Placental pericyte (primary cell): Measurements from ENCODE around the gene TINAGL1.

GRCh38 chr1:29711743-29712302 lies 475.5 kb downstream of the PTPRU start:
- CAGE, long polyA plus RNA: no peak

DNA sequence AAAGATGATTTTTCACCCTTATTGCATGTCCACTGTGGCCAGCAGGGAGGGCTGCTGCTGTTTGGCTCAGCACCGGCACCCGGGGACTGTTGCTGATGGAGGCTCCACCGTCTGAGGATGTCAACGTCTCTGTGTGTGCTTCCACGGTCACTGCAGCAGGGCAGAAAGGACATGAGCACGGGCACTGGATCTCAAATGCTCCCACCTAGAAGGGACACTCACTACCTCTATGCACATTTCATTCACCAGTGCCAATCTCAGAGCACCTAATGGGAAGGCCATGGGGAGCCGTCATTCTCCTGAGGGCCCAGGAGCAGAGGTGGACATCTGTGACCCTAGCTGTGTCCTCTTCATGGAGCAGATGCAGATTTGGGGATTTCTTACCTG lies 599.6 kb downstream of the PTPRU start:
- CAGE, long polyA plus RNA: no peak

DNA sequence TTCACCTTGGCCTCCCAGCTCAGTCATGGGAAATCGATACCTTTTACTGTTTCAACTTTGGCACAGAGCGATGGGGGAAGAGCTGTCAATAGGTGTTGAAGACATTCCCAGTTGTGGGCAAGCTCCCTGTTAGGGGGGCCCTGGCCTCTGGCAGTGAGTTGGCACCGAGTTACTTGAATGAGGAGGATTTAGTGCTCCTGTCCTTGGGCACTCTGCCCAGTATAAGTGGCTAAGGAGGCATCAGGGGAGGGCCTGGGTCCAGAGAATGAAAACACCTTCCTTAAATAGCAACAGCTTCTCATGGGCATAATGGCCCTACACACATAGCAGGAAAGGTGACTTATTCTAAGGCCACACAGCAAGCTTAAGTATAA lies 664.4 kb downstream of the PTPRU start:
- CAGE, long polyA plus RNA: no peak

DNA sequence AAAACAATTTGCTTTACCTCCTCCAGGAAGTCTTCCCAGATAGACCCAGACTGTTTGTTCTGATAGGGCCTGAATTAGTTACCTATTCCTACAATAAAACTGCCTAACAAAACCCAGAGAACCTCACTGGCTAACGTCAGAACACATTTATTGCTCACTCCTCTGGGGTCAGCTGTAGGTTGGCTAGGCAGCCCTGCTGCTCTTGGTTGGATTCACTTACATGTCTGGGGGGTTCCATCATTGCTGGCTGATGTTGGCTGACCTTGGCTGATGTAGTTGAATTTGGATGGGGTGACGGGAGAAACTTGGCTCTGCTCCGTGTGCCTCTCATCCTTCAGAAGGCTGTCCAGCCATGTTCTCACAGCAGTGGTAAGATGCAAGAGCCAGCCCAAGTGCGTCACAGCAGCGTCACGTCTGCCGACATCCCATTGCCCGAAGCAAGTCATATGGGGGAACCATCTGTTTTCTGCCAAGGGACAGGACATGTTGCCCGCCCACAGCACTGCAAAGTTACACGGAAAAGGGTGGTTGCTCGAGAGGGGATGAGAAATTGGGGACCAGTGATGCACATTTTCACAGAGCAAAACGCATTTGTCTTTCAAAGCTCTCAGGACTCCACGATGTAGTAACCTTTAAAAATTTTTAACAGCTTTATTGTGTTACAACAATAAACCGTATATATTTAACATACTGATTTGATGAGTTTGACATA lies 613.5 kb downstream of the MATN1 start:
- CAGE, long polyA plus RNA: no peak

DNA sequence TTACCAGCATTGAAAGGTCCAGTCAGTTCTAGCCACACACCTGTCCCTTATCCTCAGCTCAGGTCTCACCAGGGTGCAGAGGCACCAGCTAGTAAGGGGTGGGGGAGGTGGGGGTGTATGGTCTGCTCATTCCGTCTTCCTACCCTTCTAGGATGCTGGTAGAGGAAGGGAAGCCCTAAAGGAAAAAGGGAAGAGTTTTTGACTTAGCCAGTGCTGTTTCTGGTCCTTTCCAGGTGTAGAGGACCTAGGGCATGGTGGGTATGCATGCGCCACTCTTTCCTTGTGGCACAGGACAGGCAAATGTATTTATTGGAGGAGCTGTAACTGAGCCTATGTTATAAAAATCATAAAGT lies 427.6 kb downstream of the MATN1 start:
- CAGE, long polyA plus RNA: no peak

DNA sequence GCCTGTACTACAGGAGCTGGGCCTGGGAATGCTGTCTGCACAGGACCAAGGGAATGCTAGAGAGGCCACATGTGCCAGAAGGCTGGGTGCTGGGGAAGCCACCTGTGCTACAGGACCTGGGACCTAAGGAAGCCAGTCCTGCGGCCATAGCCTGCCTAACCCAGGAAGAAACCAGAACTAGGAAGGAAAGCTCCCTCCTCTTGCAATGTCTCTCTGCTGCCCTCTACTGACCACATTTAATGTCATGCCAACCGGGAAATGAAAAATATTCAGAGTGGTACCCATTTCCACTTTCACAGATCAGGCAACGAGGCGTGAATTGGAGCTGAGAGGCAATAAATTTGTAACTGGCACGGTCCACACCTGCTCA lies 343.1 kb downstream of the MATN1 start:
- CAGE, long polyA plus RNA: no peak

DNA sequence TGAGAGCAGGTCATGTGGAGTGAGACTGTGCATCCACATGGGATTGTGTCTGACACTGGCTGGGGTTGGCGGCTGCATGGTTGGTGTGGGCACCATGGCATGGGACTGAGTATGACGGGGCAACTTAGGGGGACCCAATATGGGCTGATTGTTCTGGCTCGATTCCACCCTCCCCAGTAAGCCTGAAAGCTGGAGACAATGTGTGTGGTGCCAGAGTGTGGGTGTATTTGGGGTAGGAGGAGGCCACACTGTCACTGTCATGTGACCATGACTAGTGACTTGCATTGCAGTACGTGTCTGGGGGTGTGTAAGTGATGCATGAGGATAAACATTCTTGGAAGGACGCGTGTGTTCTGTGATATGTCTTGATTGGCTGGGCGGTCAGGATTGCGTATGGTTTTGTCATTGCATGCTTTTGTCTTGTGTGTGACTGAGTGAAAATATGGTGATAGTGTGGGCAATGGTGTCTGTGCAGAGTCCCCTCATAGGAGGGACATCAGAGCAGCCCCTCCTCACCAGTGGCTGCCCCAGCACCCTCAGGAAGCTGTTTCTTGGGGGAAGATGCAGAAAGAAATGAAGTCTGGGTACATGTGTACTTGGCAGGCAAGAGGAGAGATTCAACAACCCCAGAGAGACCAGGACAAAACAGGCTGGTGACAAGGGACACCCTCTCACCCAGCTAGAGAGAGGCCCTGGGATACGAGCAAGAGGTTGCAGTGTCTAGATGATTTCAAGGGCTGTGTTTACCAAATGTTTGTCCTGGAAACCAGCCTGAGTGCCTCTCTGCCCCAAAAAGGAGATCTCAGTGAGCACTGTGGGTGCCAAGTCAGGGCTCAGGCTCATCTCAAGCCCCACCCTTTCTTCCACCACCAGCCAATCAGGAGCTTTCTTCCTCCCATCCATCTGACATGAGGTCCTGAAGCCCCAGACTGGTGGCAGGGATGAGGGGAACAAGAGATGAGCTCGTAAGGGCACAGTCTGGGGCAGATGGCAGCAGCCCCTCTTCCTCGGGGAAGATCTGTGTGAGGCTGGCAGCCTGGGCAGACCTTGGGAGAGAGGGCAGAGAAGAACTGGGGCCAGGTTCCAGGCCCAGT lies 36.2 kb downstream of the SDC3 start:
- CAGE, long polyA plus RNA: no peak

DNA sequence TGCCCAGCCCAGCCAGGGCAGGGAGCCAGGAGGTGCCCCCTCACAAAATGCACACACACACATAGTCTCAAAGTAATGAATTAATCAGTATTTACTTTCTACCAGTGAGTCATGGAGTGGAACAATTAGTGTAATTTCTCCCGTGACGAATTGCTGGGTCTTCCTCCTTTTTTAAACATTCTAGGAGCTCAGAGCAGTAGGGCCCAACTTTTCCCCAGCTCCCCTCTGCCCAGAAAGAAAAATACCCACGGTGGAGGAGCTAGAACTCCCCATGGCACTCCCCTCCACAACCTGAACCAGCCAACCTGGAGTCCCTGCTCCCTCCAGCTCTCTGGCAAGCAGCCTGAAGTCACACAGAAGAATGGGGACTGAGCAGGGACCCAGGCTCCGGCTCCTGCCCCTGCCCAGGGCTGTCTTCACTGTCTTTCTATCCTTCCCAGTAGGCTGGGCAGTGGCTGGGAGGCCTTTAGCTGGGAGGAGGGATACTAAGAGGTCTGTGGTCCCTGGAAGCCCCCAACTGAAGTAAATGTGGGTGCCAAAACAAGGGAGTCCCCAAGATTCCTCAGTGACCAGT lies 29.2 kb downstream of the SDC3 start:
- CAGE, long polyA plus RNA: no peak

- CAGE, long polyA plus RNA: no peak
Measured at GRCh38 chr1:30887472-30888263, 20.9 kb downstream of the SDC3 start.

DNA sequence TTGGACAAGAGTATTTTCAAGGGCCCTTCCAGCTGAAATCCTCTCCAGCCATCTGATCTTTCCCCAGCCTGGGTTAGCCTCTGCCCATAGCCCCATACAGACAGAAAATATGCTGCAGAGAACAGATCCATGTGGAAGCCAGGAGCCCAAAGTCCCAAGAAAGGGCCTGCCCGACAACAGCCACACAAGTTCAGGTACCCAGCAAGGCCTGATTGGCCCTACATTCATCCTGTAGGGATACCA lies 11.2 kb downstream of the SDC3 start:
- CAGE, long polyA plus RNA: no peak

- CAGE, long polyA plus RNA: no peak
Measured at GRCh38 chr1:30994901-30995450, 70.5 kb downstream of the PUM1 start.

GRCh38 chr1:31055482-31056066 lies 9.9 kb downstream of the PUM1 start:
- CAGE, long polyA plus RNA: no peak

DNA sequence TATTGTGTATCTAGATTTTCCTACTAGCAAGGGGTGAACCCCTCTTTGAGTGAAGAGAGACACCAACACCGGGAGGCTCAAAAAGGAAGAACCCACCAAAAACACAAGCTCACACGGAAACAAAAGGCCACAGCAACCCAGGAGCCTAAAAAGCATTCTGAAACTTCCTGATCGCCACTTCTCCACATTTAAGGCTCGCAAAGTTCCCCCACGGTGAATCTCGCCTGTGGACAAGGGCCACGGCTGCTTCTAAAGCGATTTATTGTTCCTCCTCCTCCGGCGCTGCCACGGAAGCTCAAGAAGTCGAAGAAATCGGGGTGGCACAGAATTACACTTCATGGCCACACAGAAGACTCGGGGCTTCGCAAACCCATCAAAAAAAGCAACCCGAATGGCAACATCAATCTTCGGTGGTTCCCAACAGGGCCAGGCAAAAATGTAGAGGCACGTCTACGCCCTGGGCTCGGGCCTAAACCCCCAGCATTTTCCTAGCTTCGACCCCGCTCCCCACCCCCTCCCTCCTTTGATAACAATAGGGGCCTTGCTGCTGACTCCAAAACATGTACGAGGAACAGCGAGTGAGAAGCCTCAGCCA lies 526 bp downstream of the PUM1 start:
- CAGE, long polyA plus RNA: no peak

DNA sequence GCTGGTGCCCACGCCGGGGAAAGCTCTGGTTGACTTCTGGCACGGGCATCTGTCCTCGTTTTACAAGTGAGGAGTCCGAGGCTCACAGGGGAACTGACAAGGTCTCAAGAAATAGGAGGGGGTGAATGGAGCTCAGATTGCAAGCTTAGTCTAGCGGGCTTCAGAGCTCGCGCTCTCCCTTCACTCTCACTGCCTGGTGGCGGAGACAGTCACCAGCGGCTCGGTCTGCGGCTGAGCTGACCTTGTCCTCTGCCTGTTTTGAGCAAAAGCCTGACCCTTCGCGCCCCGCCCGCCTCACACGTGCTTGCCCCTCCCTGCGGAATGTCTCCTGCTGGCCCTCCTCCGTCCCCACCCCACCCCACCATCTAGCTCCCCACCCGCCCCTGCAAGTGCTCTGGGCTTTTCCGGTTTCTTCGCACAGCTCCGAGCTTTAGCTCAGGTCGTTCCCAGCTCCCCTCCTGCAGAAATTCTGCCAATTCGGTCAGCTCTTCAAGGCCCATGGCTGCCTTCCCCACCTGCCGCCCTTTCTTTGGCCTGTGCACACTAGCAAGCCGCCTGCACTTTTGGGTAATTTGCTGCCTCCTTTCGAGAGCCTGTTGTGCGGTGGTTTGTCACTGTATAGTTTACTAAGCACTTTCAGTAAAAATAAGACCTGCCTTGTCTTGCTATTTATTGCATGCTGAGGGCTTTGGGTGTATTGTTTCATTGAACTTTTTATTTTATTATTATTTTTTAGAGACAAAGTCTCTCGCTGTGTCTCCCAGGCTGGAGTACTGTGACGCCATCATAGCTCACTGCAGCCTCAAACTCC lies 803 bp upstream of the FABP3 start:
- CAGE, long polyA plus RNA: no peak

- CAGE, long polyA plus RNA: no peak
Measured at GRCh38 chr1:31425449-31426109, 12.6 kb downstream of the SERINC2 start.

- CAGE, long polyA plus RNA: no peak
Measured at GRCh38 chr1:31471275-31471925, 58.4 kb downstream of the SERINC2 start.

DNA sequence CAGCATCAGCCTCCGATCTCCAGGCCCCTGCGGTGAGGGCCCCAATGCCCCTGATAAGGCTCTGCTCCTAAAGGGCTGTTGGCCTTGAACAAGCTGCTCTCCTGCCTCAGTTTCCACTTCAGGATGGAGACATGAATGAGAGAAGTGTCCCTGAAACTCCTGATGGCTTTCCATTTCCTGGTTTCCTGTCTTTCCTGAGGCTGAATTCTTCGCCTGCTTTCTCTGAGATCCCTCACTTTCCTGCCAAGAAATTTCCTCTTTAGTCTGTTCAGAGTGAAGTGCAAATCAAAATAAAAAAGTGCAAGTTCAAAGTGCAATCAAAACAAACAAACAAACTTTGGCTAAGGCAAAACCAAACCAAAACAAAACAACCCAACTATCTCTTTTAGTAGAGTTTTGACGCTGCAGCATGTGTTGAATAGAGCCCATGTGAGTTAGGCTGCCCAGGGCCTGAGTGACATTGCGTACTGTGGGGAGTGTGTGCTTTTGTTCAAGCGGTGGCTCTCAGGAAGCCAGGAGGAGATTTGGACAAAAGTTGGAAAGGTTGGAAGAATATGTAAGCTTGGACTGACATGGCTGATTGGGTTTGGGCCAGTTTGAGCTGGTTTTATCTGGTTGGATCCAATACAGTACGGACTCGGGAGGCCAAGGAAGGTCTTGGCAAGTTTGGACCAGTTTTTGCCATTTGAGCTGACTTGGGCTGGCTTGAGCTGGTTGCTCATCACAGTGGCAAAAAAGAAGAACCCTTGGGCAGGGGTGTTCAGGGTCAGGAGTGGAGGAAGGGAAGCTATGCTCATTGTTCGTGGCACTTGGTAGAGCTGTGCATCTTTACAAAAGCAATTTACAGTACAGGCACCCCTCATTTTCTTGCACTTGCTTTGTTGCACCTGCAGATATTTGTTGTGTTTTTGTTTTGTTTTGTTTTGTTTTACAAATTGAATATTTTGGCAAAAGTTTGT lies 61.1 kb upstream of the TINAGL1 start:
- CAGE, long polyA plus RNA: no peak

- CAGE, long polyA plus RNA: no peak
Measured at GRCh38 chr1:31576142-31576633, at the start of gene TINAGL1. TINAGL1 (plus strand) TSS chr1:31576515.

DNA sequence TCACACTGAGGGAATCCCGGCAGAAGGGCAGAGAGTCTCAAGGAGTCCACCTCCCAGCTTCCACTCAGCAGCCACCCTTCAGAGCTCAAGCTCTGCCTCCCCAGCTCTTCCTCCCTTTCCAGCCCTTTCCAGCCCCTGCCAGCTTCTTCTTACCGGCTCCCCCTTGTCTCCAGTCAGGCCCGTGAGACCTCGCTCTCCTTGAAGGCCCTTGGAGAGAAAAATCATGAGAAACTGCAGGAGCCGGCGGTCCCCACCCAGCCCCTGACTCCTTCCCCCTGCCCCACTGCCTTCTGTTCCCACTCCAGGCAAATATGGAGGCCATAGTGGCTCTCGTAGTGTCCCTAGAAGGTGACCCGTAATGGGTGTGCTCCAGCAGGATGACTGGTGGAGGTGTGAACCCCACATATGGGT lies 24.0 kb upstream of the PEF1 start:
- CAGE, long polyA plus RNA: no peak

DNA sequence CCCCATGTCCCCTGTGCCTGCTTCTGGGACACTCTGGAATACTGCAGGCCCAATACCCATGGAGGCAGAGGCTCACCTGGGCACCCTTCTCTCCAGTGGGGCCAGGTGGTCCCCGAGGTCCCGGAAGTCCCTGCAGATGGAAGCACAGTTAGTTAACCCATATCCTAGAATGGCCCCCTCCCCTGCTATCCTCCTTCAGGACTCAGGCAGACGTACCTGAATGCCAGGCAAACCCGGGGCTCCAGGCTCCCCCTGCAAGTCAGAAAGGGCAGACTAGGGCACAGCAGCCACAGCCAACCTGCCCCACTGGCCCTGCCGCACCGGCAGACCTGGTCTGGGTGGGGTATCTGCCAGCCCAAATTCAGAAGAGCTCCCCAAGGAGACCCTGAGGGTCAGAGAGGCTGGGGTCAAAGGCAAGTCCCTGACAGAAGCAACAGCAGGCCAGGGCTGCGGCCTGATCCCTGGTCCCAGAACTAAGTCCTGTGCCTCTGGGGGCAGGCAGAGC lies 20.6 kb downstream of the COL16A1 start:
- CAGE, long polyA plus RNA: no peak